SJSA1 (cell line): ENCODE measurements around a stretch of chr5.

GRCh38 chr5:173965133-173965572 lies 23.8 kb upstream of the C5orf47 start:
- RAMPAGE, long total RNA: no peak

DNA sequence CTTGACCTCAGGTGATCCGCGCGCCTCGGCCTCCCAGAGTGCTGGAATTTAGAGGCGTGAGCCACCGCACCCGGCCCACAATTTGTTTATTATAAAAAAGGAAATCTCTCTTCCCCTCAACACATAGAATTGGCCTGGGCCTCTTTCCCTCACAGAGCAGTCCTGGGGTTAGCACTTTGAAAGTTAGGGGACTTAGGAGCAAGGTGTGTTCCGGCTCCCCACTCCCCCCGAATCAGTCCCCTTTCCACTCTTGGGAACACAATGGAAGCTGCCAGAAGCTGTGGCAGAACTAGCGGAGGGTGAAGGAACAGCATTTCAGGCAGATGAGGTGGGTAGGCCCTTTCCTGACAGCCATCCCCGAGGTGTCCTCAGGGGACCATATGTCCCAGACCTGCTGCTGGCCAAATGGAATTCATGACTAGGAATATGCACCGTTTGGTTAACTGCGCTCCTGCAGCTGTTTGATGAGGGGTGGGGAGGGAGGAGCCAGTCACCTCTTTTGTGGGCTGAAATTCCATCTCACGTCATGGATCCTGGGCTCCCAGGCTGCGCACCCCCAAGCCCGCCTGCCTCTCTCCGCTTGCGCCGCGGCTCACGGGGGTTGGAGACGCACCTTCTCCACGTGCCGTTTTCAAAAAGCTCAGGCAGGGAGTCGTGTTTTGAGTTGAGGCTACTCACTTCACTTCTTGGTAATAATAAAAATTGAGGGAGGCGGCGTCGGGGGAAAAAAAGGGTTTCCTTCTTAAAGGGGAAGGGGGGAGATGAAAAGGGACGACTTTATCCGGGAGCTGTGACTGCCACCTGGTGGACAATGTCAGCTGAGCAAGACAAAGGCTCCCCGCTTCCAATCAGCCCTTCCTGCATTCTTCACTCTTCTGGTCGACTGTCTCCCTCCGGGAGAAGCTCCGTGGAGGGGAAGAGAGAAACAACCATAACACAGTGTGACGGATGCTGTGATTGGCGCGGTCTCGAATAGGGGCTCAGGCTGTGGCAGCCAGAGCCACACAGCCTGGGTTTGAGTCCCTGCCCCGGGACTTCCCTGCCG lies 16.1 kb upstream of the C5orf47 start:
- RAMPAGE, long total RNA: no peak

DNA sequence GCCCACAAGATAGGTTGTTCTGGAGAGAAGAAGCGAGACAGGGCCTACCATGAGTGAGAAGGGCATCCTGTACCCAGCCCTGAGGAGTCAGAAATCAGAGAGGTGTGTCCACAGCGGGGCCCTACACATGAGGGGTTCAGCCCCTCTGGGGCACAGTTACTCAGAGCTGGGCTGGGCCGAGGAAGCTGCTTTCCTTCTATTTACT lies 121.5 kb downstream of the NSG2 start:
- RAMPAGE, long total RNA: no peak

DNA sequence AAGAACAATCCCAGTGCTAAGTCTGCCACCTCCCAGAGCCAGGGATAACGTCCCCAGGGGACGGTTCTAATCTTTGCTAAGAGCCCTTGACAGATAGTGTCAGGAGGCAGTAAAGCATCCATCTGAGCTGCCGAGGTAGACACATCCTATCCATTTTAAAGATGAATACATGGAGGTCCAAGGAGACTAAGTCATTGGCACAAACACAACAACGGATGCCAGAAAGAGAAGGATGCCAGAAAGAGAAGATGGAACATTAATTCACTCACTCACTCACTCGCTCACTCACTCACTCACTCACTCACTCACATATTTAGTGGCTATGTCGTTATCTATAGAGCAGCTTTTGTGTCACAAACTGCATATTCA lies 298.3 kb upstream of the MSX2 start:
- RAMPAGE, long total RNA: no peak

DNA sequence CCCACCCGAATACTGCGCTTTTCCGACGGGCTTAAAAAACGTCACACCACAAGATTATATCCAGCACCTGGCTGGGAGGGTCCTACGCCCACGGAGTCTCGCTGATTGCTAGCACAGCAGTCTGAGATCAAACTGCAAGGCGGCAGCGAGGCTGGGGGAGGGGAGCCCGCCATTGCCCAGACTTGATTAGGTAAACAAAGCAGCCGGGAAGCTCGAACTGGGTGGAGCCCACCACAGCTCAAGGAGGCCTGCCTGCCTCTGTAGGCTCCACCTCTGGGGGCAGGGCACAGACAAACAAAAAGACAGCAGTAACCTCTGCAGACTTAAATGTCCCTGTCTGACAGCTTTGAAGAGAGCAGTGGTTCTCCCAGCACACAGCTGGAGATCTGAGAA lies 45.9 kb downstream of the DRD1 start:
- RAMPAGE, long total RNA: no peak

GRCh38 chr5:175548765-175549231 lies 70.4 kb downstream of the SFXN1 start:
- RAMPAGE, long total RNA: no peak

- RAMPAGE, long total RNA: no peak
These were observed 43.6 kb upstream of the HRH2 start for GRCh38 chr5:175614353-175614588.

DNA sequence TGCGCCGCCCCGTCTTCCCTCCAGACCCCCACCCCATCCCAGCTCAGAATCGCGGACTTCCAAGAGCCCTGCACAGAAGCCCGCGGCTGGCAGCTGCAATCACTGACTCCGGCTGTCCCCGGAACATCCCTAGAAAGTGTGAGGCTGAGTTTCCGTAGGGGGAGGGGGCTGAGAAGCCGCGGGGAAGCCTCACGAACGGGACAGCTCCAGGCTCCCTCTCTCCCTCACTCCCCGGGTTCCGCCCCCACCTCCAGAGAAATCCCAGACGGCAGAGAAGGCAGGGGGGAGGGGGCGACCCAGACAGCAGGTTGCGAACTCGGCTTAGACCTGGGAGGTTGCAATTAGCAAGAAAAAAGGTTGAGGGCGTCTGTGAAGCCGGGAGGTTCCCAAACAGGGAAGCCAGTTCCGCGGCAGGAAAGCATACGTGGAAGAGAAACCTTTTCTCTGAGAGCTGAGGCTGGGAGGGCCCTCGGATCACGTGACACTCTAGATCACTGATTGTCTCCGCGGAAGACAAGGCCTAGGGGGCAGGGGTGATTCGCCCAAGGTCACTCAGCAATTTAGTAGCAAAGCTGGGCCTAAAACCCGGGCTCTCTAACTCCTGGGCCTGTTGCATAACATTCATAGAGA lies 73.8 kb upstream of the CPLX2 start:
- RAMPAGE, long total RNA: no peak

GRCh38 chr5:176359753-176360123 lies 1.8 kb downstream of the KIAA1191 start:
- RAMPAGE, long total RNA: no peak

DNA sequence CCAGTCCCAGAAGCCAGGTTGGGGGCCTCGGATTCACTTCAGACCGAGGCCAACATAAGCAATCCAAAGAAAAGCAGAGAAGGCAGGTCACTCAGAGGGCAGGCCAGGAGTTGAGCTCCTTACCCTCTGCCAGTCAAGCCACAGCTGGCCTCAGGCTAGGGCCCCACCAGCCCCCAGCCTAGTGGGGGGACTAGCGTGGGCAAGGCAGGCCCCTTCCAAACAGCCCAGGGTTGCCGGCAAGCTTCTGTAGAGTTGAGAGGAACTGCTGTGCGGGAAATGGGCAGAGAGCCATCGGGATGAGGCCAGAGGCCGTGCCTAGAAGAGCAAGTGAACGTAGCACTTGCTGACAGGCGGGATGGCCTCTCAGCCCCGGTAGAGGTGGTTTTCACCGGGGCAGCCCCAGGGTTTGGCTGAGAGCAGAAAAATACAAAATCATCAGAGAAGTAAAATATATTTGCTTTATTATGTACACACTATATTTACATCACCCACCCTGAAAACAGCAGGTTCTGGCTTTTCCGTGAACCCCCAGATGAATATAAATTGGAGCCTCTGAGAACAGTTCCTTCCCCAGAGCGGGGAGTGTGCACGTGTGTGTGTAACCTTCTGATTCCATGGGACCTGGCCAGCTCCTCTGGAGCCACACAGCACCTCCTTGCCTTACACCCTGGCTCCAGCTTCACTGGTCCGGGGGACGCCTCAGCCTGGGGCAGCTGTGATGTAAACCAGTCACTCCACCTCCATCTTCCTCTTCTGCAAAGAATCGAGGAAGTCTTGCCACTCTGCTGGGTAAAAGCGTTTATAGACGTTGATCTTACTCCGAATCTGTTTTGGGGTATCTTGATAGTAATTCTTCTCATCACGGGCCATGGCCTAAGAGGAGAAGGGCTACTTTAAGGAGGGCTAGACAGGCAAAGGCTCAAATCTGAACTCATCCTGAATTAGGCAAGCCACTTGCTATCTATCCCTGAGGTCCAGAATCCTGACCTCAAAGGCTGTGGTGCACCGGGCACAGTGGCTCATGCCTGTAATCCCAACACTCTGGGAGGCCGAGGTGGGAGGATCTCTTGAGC lies 4.6 kb downstream of the NOP16 start:
- RAMPAGE, long total RNA: no peak

DNA sequence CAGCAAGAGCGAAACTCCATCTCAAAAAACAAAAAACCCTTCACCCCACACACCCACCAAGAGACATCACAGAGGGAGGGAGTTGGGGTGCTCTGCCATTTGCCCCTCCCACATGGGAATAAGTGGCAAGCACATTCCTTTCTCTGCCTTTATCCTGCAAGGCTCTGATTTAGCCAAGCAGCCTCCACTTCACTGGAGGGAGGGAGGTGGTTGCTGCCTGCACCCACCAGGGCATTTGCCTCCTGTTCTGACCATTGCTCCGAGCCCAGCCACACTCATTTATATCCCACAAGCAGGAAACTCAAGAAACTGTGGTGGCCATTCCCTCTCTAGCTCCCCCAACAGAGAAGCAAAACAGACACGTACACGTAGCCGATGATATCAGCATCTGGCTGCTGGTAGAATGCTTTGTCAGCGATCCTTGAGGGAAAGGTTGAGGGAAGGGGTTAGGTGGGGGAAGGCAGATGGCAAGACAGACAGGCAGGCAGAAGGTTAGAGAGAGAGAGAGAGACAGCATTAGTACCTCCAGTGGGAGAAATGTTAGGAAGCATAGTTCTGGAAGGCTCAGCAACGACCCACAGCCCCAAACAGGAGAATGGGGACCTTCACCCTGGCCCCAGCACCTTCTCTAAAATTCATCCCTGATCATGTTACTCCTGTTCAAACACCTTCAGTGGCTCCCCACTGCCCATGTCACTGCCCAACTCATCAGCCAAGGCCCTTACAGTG lies 7.7 kb downstream of the HIGD2A start:
- RAMPAGE, long total RNA: no peak

DNA sequence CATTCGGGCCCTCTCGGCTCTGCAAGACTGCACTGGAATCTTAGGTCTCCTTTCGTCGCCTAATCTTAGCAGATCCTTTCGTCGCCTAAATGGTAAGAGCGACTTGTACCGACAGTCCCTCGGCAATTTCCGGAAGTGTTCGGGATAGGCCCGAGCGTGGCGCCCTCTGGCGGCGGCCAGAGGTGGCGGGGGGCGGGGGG lies 207 bp upstream of the FAF2 start:
- RAMPAGE, long total RNA: no peak

DNA sequence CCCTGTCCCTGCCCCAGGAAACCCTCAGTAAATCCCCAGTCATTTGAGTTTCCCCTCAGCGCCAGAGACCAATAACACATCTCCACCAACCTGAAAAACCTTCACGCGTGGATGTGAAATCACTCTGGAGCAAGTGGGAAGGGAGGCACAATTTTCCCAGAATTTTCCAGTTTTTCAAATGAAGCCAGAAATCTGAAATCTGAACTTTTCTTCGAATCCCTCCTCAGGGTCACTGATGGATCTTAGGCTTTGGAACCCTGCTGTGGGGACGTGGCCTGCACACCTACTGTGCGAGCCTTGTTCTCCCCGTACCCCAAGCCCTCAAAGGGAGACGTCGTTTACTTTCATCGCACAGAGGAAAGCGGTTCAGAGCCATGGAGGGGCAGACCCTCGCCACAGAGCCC lies 3.5 kb upstream of the RNF44 start:
- RAMPAGE, long total RNA: no peak

- RAMPAGE, long total RNA: no peak
These were observed 3.4 kb upstream of the CDHR2 start for GRCh38 chr5:176545590-176546275.

- RAMPAGE, long total RNA: no peak
These were observed 17.9 kb downstream of the GPRIN1 start for GRCh38 chr5:176591950-176592562.

- RAMPAGE, long total RNA: no peak
These were observed 10.9 kb downstream of the TSPAN17 start for GRCh38 chr5:176657899-176658832.

DNA sequence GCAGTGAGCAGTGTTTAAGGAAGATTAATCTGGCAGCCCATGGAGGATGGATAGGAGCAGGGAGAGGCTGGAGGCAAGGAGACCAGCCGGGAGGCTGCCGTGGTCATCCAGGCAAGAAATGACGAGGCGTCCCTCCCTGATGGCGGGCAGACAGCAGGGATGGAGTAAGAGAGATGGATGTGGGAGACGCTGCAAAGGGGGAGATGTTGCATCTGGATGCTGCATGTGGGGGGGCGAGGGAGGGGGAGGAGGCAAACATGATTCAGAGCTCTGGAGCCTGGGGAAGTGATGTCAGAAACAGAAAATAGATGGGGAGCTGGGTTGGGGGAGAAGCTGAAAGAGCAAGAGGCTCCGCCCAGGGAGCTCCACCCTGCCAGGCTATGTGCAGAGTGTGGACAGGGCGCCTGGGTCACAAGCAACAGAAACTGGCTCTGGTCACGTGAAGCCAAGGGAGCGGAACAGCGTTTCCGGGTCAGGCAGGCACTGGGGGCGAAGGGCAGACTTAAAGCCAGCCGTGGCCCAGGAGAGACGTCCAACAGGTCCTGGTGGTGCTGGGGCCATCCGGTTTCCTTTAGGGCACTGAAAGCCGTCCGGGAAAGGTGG lies 12.7 kb downstream of the UNC5A start:
- RAMPAGE, long total RNA: no peak

GRCh38 chr5:177132178-177133122 lies 1.1 kb upstream of the NSD1 start:
- RAMPAGE, long total RNA: no peak

DNA sequence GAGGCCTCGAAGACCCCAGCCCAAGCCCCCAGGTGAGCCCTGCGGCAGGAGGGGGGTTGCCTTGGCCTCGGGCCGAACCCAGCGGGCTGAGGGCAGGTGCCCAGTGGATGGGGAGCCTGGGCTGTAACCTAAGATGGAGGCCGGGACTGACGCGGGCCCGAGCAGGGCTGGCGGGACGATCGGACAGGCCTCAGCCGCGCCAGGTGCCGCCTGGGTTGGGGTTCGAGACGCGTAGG lies 532 bp upstream of the NSD1 start:
- RAMPAGE, long total RNA: no peak

DNA sequence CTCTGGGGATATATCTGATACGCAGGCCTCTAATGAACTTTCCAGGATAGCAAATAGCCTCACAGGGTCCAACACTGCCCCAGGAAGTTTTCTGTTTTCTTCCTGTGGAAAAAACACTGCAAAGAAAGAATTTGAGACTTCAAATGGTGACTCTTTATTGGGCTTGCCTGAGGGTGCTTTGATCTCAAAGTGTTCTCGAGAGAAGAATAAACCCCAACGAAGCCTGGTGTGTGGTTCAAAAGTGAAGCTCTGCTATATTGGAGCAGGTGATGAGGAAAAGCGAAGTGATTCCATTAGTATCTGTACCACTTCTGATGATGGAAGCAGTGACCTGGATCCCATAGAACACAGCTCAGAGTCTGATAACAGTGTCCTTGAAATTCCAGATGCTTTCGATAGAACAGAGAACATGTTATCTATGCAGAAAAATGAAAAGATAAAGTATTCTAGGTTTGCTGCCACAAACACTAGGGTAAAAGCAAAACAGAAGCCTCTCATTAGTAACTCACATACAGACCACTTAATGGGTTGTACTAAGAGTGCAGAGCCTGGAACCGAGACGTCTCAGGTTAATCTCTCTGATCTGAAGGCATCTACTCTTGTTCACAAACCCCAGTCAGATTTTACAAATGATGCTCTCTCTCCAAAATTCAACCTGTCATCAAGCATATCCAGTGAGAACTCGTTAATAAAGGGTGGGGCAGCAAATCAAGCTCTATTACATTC lies 76.6 kb downstream of the NSD1 start:
- RAMPAGE, long total RNA: no peak